Mammary microvascular endothelial cell (primary cell): Measurements from ENCODE around the gene ITGAV.

DNA sequence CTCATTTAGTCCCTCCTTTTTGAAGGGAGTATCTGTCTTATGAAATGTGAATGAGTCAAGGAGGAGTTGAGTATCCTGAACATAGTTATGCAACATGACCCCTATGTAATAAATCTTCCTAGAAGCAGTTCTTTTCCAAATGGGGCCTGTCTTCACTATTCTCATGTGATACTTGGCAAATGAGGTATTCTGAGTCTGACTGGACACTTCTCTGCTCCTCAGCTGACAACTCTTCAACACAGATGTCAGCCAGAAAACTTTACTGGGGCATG is 291.6 kb downstream of the ZNF385B start:
- RAMPAGE, long total RNA = no peak

DNA sequence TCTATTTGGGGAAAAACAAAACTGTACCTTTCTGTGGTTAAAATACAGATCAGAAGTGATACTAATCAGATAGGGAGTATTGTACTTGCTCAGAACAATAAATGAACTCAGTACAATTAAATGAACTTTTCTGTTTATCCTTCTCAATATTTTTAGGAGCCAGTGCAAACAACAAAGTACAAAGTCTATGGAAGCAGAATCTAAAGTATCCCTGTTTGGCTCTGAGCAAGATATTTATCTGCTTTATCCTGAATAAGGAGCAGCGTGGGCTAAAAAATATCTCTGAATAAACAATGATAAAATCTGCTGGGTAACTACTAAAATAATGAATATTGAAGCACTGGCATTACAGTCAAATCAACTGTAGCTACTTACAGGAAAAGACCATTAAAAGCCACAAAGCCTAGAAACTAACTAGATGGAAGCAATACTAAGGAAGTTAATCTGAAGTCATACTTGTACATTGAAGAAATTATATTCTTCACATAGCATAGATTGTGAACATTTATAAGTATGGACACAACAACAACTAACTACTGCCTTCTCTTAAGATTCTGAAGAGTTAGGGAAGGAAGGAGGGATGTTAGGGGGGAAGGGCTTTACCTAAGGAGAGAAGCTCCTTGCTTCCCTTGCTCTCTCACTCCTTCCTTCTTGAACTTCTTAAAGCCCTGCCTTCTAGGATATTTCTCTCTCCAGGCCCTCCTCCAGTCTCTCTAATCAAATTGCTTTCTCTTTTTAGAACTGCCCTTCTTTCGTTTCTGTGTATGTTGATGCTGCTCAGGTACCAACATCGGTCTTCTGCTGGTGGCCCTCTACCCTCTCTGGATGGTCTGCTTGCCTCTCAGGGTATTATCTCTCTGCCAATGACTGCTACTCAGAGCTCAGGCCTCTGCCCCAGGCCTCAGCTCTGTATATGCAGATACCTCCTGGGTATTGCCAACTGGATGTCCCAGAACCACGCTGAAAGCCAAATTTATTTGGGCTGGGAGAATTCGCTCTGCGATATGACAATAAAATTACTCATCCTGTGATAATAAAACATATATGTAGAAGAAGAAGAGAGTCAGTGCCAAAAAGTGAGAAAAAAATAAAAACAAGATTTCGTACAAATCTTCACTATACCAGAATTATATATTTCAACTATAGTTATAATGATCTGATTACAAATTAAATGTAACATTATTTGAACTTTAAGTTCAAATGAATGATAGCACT is 286.8 kb downstream of the ZNF385B start:
- RAMPAGE, long total RNA = no peak

DNA sequence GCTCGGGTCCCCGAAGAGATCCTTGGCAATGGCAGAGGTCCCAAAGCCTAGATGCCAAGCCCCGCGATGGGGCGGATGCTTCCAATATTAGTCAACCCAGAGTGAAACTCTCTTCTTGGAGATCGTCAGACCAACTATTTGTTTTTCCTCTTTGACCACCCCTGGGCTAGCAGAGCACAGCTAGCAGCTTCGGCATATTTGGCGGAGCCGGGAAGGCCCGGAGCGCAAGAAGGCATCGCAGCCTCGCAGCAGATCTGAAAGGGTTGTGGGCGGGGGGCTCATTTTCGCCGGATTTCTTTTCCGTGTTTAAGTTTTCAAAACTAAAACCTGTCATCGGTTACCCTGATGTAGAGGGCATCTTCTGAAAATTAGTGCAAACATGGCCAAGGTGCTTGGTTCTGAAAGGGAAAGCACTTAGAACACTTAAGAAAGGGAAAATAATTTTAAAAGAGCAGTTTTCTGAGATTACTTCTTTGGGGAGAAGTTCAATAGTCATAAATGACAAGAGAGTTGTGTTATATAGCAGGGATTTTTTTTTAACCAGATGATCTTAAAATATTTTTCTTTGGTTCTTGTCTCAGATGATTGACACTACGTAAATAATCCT is 417 bp upstream of the ZNF385B start:
- RAMPAGE, long total RNA = no peak

DNA sequence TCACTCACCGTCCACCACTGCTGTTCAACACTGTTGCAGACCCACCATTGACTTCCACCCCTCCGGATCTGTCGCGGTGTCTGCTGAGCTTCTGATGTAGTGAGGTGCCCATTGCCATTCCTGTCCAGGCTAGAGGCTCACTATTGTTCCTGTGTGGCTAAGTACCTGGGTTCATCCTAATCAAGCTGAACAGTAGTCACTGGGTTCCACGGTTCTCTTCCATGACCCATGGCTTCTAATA is 231.7 kb upstream of the CWC22 start:
- RAMPAGE, long total RNA = no peak

DNA sequence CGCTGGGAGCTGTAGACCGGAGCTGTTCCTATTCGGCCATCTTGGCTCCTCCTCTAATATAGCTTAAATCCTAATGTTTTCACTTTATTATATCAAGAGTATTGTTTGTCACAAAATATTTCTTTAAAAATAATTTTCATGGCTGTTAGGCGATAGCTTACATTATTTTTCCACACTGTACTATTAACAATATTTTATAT is 140.9 kb upstream of the UBE2E3 start:
- RAMPAGE, long total RNA = no peak

DNA sequence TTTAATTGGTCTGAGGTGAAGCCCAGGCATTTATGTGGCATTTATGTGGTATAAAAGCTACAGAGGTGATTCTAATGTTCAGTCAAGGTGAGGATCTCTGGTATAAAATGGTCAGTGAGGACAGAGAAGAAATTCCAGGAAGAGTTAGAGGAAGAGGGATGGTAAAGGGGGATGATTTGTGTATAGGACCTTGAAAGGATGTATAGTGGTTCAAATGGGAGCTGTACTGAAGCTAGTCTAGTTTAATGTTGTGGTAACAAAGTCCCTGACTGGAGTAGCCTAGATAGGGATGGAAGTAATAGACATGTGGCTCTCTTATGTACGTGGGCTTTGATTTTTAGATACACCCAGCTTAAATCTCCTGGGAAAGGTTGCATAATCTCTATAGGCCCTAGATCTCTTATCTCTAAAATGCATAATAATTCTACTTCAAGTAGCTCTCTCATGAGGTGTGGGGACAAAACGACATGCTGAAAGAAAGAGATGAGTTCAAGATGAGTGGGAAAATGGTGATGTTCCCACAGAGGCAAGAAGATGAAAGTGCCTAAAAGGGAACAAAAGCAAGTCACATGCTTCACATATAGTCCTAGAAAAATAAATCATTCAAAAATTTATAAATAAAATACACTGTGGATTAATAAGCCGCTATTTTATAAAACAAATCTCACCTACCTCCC is 148.5 kb upstream of the ITGA4 start:
- RAMPAGE, long total RNA = no peak

GRCh38 chr2:181381496-181381695 is 75.8 kb upstream of the ITGA4 start:
- RAMPAGE, long total RNA = no peak

GRCh38 chr2:181779969-181781113 is 100.0 kb upstream of the NEUROD1 start:
- RAMPAGE, long total RNA = no peak

- RAMPAGE, long total RNA = no peak
These were observed 970 bp downstream of the ITPRID2 start for GRCh38 chr2:181892398-181893001.

- RAMPAGE, long total RNA = no peak
These were observed 1.6 kb downstream of the ITPRID2 start for GRCh38 chr2:181893002-181893582.

GRCh38 chr2:181895638-181896331 is 4.3 kb downstream of the ITPRID2 start:
- RAMPAGE, long total RNA = no peak

GRCh38 chr2:181910089-181910854 is 18.7 kb downstream of the ITPRID2 start:
- RAMPAGE, long total RNA = no peak

GRCh38 chr2:182050463-182051034 is 64.9 kb downstream of the PPP1R1C start:
- RAMPAGE, long total RNA = no peak

GRCh38 chr2:183056816-183057388 is 18.6 kb upstream of the NCKAP1 start:
- RAMPAGE, long total RNA = no peak

DNA sequence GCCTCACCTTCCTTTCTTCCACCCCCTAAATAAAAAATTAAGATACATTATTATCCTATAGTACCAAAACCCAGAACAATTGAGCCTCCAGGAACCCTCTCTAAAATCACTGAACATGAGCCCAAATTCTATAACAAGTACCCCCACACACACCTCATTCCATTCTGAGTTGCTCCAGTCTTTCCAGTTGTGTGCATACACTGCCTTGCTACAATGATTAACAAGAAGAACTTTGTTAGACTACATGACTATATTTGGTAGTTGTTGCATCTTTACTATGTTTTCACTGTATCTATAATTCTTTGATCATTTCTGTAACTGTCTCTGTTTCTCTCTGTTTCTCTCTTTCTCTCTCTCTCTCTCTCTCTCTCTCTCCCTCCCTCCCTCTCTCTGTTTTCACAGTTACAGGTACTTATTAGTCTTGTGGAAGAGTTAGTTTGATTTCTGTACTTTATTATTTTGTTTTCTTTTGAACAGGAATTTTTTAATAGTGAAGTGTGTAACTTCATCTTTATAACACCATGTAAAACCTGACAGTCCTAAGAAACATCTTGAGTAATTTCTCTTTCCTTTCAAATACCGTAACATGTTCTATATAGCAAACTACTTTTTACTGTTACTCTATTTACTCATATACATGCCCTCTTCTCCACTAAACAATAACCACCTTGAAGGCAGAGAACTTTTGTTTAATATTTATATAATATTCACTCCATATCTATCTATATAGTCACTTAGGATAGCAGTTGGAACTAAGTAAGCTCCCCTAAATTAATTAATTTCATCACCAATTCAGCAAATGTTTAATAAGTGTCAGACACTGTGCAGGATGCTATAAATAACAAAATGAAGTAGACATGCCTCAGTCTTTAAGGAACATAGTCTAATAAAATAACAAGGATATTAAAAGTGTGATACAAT is 268.4 kb downstream of the FSIP2 start:
- RAMPAGE, long total RNA = no peak

- RAMPAGE, long total RNA = no peak
These were observed 335.7 kb upstream of the ZC3H15 start for GRCh38 chr2:186149916-186151177.

DNA sequence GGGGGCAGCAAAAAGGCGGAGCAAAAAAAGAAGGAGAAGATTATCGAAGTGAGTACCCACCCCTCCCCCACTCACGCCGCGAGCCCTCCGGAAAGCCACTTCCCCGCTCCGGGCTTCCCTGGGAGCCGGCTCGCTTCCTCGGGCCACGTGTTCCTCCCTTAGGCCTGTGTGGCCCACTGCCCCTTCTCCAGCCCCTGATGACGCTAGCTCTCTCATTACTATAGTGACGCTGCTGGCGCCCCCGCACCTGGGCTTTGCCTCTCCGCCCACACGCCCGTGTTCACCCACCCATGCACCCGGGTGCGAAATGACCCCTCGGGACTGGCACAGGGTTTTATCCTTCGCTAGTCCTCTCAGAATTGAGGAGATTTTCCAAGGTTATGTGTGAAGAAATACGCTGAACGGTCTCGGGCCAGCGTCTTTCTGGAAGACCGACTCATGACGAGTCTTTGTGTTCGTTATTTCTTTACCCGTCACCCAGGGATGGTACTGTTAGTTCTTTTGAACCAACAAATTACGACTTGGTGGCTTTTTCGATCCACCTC is 422 bp downstream of the ZC3H15 start:
- RAMPAGE, long total RNA = no peak

DNA sequence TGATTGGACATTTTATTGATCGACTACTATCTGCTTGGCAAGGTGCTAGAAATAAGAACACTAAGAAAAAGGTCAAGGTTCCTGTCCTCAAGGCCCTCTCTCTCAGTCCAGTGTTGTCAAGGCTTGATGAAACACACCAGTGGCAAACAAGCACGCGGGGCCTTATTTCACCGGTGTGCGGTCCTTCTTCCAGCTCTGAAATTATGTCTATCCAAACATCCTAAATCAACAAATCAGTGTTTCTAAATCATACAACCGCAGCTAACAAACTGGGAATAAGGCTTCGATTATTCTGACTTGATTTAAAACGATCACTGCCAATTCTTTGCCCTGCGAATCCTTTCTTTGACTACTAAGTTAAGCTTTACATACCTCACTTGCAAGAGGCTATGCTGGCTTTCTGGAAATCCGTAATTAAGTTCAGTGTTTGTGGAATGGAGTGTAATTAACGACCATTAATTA is 702 bp upstream of the ITGAV start:
- RAMPAGE, long total RNA = no peak

- RAMPAGE, long total RNA = no peak
These were observed at the start of gene ITGAV for GRCh38 chr2:186589585-186590669. Gene ITGAV, plus strand, starts transcription at chr2:186590056.

GRCh38 chr2:186630461-186631198 is 40.8 kb downstream of the ITGAV start:
- RAMPAGE, long total RNA = no peak